Metastatic Lung Carcinoma in the Adrenal Gland (tissue), 1 donor: ENCODE measurements around a stretch of chr1.

GRCh38 chr1:234707485-234708017 lies 97.6 kb upstream of the IRF2BP2 start:
- PRO-cap: no peak

DNA sequence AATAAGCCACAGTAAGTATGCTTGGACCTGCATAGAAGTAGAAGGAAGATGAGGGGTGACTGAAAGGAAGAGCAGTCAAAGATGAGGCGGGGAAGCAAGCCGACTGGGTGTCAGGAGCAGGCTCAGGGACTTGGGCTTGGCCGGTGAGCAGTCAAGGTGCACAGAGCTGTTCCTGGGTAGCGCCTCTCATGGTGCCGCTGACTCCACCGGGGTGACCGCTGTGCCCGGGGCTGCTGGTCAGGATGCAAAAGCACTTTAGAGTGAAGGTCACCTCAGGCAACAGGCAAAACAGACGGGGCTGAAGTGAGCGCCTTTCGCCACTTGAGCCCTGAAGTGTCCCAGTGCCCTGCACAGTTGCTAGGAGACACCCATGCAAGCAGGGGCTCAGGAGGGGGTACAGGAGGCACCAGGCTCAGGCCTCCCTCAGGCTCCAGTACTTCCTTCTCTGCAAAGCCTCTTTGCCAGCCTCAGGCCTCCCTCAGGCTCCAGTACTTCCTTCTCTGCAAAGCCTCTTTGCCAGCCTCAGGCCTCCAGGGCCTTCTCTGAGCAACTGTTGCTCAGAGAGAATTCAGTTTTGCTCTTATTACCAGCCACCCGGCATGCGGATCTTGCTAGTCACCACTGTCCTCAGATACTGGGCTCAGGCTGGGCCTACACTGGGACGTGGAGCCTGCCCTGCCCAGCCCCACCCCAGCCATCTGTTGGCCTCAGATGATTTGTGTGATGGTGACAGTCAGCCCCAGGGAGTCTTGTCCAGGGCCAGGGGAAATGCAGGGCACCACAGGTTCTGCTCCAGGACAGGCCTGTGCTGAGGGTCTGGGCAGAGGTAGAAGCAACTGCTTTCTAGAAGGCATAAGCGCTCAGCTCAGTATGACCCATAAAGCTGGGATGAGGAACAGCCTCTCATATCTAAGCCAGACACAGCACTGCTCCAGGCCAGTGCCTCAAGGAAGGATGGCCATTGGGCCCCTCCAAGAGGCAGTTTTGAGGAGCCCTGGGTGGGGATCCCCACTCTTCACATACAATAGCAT lies 99.8 kb upstream of the IRF2BP2 start:
- PRO-cap: no peak

GRCh38 chr1:234724546-234725090 lies 114.6 kb upstream of the IRF2BP2 start:
- PRO-cap: no peak

- PRO-cap: no peak
Measured at GRCh38 chr1:234816881-234818016, 207.3 kb upstream of the IRF2BP2 start.

DNA sequence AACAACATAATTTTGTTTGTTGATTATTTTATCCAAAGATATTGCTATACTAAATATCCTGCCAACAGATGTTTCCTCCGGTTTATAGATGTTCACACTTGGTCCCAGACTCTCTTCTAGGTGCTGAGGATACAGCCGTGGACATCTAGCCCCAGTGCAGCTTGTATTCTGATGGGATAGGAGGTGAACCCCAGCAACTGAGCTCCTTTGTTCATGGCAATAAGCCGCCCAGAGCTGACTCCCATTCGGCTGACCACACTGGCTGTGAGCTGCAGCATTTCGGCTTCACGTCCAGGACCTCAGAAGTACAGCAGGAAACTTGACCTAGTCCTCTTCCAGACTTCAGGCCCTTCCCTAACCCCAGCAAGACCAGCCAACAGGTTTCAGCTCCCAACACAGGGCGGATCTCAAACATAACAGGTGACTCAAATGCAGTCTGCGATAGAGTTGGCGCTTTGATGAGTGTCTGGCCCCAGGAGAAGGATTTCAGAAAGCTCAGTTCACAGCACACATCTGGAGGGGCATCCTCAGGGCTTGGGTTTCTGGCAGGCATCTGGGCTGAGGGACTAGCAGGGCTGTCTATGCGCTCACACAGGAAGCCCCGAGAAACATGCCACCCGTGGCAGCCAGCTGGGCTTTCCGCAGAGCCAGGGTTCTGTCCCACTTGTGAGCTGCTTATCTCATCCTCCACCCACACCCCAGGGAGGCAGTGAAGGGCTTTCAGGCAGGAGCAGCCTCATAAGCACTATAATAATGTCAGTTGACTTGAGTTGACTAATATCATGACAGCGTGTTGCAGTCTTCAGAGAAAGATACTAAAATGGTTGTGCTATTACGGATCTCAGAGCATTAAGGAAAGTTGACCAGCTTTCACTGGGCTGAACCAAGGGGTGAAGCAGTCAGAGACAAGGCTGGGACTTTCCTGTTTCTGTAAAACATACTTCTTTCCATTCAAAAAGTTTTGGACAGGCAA lies 232.7 kb upstream of the IRF2BP2 start:
- PRO-cap: no peak

- PRO-cap: no peak
Measured at GRCh38 chr1:234849061-234849628, 239.2 kb upstream of the IRF2BP2 start.

DNA sequence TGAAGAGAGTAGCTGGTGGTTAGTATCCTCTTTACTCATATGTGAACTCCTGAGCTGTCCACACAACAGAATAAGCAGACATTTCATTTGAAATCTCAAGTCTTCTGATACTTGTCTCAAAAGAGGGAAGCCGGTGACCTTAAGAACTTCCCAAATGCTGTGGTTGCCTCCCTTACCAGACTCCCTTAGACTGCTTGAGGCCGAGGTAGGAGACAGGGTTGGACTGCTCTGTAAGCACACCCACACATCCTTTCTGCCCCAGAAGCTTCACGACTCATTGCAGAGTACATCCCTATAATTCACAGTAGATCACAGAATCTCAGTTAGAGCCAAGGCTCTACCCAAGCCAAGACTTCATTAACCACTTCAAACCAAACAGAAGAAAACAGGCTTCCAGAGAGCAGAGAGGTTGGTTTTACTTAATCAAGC lies 244.2 kb upstream of the IRF2BP2 start:
- PRO-cap: no peak

DNA sequence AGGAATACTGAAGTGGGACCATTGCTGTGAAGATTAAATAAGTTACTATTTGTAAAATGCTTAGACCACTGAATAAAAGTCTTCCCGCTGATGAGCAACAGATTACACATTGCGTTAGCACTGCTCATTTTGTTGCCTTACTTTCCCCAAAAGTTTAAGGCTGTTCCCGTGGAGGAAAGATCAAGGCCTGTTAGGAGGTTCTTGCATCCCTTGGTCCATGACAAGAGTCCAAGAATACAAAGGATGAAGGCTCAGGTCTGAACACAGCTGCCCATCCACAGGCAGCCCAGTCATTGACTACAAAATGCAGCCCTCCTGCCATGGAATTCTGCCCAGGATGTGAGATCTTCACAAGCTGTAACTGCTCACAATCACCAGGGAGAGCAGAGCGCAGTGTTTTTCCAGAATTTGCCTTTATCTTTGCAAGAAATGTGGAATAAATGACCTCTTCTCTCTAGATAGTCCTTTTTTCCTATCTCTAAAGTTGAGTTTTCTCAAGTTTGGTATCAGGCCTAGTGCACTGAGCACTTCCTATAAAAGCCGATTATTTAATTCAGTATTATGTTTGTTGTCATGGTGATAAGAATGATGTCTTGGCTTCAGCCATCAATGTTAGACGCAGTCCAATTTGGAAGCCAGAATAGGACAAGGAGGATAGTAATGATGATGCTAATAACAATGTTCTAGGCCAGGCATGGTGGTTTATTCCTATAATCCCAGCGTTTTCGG lies 246.8 kb upstream of the IRF2BP2 start:
- PRO-cap: no peak

GRCh38 chr1:234875258-234876078 lies 253.2 kb downstream of the TOMM20 start:
- PRO-cap: no peak

DNA sequence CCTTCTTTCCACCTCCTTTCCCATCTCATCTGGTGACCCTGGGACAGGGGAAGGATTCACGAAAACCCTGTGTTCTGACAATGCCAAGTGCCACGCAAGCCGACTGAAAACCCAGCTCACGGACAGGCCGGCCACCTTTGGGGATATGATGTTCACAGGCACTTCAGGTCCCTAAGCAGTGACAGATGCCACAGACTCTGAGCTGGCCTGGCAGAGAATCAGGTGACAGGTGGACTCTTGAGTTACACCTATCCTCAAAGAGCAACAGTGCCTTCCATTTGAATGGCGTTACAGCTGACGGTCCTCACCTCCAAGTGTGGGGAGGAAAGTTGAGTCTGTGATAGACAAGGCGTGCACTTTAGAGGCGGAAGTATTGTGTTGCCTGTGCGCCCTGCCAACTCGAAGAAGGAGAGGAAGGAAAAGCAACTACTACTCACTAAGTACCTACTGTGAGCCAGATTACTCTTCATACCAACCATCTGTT lies 230.5 kb downstream of the TOMM20 start:
- PRO-cap: no peak

GRCh38 chr1:234907745-234908451 lies 220.7 kb downstream of the TOMM20 start:
- PRO-cap: no peak

DNA sequence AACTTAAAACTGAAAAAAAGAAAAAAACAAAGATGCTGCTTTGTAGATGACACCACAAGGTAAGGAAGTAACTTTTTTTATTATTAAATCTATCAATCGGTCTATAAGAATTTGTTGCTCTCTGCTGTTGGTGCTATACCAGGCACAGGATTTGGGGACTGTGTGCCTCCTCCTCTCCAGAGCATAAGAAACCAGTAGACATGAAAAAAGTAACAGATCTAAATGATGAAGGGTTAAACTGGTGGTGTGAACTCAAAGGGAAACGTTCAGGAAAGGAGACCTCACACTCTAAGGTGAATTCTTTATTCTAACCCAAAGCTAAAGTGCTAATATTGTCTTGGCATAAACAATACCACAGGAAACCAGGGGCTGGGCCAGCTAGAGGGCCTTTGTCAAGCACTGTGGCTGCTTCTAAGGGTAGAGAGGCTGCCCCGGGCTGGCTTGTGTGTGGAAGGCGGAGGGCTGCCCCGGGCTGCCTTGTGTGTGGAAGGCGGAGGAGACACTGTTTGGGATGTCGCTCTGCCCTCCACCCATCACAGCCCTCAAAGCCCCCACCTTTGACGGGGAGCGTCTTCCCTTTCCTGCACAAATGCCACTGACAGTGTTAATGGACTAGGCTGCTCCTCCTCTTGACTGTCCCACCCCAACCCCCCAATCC lies 217.0 kb downstream of the TOMM20 start:
- PRO-cap: no peak

DNA sequence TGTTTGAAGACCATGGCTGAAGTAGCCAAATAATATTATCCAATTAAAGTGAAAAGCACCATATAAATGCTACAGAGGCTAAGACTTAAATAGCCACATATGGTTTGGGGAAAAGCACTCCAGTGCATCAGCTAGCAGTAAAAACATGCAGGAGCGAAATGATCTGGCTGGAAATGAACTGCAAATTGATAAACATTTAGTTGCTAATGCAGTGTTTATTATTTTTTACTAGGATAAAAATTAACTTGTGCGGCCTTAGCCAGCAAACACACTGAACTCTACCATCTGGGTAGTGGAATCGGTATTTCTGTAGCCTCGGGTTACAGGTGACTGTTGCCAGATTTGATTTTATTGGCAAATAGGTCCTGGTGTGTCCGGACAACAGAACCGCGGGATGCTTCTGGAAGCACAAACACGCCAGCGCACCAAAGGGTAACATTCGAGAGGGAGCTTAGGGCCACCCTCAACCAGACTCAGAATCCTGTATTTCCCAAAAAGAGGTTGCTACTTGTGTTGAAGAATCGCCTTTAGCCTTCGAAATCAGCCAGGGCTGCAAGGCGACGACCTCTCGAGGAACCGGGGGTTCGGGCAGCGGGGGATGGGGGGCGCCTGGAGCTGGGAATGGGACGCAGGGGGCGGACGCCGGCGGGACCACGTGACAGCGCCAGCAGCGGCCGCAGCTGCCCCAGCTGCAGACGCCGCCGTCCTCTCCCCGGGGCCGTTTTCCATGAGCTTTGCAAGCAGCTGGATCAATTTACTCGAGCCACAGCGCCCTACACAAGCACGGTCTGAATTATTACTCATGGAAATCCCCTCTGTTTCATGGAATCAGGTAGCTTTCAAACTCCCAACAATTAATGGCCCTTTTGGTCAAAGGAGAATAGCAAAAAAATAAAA lies 158.9 kb downstream of the TOMM20 start:
- PRO-cap: no peak

DNA sequence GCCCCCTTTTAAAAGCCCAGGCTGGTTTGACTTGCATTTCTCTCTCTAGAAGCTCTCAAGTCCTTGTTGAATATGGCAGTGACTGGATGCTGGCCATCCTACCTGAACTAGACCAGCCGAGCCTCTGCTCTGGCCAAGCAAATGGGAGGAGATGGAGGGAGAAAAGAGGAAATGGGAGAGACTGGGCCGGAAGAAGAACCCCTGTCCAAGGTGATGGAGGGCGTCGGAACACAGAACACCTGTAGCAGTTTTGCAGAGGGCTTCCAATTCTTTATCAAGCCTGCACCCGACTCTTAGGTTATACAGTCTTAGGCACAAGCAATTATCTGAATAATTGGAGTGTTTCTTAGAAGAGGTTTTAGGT lies 148.7 kb downstream of the TOMM20 start:
- PRO-cap: no peak

GRCh38 chr1:234980413-234980699 lies 148.3 kb downstream of the TOMM20 start:
- PRO-cap: no peak

- PRO-cap: no peak
Measured at GRCh38 chr1:234986606-234987267, 141.9 kb downstream of the TOMM20 start.

DNA sequence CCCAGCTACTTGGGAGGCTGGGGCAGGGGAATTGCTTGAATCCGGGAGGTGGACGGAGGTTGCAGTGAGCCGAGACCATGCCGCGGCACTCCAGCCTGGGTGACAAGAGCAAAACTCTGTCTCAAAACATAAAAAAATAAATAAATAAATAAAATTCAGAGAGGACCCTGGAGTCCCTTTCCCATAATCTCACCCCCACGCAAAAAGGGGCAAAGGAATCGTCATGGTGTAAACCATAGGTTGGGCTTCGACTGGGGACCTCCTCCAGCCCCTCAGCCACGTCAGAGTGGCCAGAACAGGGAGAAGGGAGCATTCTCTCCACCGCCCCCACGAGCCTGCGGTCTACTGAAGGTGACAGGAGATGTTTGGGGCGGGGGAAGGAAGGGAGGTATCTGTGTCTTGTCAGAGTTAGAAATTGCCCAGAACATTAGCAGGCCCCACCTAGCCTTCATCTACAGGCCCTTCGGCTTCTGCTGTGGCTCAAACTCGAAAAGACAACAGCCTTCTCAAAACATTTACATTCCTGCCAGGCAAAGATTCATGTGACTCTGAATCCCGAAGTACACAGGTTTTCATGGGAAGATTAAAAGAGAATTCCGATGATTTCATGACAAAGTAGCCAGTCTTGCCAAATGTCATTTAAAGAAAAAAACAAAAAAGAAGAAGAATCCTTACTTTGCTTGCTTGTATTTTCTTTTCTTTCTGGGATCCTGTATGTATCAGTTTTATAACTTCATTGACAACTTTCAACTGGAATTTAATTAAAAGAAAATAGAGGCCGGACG lies 128.2 kb downstream of the TOMM20 start:
- PRO-cap: no peak

DNA sequence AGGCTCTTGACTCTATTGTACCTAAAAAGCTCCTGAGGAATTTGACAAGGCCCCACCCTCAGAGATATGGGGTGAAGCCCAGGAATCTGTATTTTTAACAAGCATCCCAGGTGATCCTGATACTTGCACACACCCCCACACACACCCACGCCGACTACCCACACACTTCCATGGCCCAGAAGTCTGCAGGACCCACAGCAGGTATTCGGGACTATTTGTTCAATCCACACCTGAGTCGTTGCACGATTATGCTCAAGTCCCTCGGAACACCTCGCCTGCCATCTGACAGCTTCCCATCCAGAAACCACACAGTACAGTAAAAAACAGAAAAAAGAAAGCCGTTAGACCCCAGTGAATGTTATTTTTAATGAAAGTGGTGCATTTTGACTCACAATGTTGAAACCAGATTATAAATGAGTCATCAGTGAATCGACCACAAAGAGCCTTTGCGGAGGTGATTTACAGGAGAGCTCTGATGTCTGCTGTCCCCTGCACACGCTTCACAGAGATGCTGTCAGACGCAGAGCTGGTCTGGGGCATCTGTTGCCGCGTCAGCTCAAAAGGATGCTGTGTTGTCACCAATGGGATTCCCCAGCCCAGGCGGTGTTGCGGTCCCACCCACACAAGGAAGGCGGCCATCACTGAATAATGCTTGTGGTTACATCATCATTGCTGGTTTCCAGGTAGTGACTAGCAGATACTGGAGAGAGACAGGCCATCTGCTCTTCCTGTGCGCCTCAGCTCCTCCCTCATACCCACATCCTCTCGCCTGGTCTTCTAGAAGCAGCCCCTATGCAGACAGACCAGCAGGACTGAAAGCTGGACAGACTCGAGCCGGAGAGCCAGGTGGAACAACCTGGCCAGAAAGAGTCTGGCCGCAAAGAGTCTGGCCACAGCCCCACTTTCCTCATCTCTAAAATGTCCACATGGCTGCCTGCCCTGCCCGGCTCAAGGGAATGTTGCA lies 116.9 kb downstream of the TOMM20 start:
- PRO-cap: bidirectional peak, plus-strand start at position 696 of the sequence, minus-strand start at position 504 of the sequence

GRCh38 chr1:235106862-235107786 lies 21.5 kb downstream of the TOMM20 start:
- PRO-cap: no peak

- PRO-cap: no peak
Measured at GRCh38 chr1:235108912-235109878, 19.4 kb downstream of the TOMM20 start.